Endometrial microvascular endothelial cells (primary cell): ENCODE measurements around a stretch of chr1.

DNA sequence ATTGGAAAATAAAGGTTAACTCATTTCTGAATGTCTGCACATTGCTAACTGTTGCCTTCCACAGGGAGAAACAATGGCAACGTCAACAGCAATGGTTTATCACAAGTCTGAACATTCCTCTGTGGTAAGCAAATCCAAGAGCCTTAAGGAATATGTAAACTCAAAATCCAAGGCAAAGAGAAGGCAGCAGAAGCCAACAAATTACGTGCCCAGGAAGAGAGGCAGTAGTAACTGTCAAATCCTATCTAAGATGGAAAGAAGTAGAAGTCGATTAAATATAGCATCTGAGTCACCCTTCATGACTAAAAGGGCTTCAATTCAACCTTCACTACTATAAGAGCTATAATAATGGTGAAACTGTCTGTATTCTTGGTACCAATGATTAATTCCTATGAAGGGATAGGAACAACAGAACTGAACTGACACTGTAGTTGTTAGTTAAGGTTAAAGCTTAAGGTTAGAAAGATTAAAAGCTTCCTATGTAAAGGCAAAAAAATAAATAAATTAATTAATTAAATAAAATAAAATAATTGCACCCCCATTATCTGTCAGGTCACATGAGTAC lies 19.1 kb downstream of the FYB2 start:
- RAMPAGE, long total RNA, result no peak

DNA sequence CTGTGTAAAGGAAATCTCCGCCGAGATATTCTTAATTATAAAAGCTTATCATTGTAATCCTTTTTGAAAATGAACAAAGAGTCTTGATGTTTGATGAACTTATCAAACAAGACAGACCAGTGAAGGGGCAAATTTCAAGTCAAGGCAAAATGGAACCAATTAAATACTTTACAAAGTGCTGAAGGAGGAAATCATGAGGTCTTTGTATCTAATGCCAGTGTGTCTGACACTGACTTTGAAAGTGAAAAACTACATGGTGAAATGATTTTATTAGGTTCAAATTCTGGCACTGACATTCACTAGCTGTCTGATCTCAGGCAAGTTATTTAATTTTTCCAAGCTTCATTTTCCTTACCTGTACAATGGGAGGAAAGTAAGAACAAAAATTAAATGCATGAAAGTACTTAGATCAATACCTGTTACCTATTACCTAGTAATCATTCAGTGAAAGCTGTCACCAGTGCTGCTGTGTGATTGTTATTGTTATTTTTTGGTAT lies 1.4 kb downstream of the C8A start:
- RAMPAGE, long total RNA, result no peak

- RAMPAGE, long total RNA, result no peak
Observed at GRCh38 chr1:56907748-56908917, 53.5 kb downstream of the C8A start.

DNA sequence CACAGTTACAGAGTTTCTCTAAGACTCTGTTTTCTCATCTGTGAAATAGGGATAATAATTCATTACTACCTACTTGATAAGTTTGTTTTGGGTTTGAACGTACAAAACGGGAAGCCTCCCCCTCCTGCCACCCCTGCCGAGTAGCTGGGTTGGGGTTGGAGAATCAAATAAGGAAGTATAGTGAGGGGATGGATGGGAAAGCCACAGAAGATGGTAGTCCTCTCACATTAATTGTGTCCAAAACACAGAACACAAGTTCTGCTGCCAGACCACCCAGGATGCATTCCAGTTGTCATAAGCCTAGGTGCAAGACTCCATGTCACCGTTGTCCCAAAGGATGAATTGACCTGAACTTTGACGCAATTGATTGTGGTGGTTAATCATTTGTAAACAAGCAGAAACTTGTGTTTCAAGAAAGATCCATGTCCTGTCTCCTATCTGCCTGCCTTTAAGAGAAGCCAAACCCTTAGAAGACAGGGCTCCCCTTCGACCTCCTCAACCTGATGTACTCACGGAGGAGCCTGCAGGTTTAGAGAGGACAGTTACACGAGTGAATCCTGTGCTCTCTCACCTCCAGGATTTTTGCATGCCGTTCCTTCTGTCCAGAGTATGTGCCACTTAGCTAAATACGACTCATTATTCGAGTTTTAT lies 2.0 kb upstream of the C8B start:
- RAMPAGE, long total RNA, result no peak

- RAMPAGE, long total RNA, result no peak
Observed at GRCh38 chr1:57957421-57957923, 533.6 kb upstream of the DAB1 start.

DNA sequence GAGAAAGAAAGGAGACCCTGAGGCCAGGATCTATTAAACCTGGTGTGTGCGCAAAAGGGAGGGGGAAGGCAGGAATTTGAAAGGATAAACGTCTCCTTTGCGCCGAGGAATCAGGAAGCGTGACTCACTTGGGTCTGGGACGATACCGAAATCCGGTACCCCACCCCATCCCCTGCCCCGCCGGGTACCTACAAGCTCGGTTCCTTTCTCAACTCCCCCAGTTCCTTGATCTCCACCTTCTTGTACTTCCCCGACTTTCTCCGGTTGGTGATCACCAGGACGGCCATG lies 1.1 kb downstream of the TACSTD2 start:
- RAMPAGE, long total RNA, result no peak

DNA sequence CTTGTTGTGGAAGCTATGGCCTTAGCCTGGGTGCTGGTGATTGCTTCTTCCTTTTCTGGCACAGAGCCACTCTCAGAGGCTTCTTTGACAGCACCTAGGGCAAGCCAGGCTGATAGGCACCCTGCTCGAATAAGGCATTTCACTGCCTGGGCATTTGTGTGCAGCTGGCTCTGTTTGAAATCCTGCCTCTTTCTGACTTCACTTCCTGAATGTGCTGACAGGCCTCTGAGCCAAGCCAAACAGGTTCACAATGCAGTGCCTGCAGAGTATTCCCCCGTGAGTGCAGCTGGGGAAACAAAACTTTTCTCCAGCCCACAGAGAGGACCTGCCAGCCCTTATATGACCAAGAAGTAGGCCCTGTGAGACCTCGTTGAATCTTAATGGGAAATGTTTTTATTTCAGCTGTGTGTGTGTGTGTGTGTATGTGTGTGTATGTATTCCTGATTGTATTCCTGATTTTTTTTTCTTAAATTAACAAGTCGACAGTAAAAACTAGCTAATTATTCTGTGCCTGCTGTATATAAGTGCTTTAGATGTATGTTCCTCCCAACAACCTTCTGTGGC lies 10.4 kb downstream of the JUN start:
- RAMPAGE, long total RNA, result no peak

DNA sequence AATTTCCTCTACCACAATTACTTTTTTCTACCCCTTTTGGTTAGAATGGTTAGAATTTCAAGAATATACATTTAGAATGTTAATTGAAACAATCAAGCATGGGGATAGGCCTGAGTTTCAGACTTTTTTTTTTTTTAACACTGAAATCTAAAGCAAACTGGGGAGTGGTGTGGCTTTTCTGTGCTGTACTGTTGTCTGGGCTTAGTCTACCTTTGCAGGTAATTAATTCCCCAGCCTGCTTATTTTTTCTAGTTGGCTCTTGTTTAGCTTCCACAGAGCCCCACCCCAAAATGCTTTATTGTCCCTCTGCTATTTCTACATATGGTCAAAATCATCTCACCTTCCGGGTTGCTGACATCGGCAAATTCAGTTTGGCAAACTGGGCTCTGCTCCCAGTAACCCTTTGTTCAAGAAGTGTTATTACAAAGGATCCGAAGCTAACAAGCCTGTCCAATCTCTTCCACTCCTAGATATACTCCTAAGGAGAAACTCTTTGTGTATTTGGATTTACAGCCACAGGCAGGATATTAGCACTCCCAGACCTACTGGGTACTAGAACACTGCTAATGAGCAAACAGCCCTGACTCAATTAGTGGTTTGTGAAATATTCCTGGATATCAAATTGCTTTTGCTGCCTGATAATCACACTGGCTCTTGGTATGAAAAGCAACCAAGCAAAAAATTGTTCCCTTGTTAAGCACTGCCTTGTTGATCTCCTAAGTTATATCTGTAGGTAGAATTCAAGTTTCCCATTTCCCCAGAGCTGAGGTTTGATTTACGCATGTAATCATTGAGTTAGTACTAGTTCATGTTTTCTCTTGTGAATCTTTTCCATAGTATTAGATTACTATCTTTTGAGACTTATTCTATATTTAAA lies 4.0 kb downstream of the JUN start:
- RAMPAGE, long total RNA, result no peak

DNA sequence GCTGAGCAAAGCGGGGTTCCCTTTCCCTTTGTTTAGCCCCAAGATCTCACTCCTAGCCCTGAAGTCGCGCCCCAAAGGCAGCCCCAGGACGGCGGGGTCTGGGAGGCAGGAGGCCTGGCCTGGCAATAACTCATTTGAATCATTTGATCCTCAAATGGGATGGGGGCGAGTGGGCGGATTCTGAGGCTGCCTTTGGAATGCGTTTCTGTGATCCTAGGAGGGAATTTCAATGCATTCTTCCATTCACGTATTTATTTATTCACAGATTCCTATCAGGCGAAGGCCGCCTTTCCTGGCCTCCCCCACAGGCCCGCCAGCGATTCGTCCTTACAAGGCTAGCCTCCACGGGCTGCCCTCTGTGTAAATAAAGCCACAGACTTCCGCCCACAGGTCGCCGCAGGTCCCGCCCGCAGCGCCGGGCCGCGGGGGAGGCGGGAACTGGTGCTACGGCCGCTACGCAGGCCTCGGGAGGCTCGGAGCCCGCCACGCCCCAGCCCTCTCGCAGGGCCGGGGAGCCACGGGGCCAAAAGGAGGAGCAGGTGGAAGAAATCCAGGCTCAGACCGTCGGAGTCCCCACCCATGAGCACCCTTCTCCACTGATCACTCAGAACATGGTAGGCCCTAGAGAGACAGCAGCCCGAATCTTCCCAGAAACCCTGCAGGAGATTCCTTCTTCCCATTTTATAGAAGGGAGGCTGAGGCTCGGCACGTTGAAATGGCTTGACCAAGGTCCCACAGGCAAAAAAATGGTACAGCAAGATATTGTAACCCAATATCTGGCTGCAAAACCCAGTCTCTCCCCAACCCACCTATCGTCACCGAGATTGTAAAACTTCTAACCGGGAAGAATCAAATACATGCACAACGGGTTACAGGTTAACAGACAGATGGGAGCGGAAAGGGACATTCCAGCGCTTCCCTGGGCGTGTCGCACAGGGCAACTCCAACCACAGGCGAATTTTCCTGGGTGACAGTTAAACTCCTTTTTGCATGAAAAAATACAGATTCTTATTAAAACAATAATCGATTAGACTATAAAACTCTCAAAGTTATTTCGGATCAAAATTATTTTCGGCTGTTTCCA lies 31.5 kb upstream of the JUN start:
- RAMPAGE, long total RNA, result no peak

DNA sequence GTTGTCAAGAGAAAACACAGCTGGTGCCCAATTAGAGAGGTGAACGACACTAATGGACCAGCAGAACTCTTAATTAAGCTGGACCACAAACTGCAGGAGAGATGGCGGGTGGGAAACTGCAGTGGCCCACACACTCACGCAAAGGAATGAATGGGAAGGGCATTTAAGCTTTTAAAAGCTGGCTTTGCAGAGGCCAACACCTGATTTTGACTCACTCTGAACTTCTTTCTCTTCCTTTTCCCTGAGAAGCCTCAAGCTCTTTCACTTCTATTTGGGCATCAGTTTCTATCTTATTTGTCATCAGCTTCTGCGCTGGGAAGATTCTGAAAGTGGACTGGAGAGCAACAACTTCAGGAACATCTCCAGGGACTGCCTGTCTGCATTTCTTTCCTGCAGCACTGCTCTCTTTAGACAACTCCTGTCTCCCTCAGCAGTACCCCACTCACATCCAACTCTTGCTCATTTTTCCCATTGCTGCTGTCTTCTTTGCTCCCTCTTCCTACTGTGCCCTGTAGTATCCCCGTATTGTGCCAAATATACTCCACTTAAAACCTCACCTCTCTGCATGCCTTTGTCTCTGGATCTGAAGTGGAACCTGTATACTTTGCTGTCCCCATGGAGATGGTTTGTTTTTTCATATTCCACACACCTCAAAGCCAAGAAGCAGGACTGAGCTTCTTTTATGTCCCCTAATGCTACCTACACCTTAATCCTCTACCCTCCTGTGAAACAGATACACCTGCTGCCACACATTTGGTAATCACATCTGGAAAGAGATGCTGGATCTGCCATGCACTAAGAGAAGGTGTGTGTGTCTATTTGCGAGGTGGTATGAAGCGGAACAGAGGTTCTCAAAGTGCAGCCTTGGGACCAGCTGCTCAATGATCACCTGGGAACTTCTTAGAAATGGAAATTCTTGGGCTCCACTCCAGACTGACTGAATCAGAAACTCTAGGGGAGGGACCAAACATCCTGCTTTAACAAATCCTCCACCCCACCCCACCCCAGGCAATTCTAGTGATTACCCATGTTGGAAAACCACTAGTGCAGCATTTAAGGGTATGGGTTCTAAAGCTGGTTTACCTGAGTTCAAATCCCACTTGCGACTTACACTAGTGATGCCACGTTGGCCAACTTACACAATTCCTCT lies 143.5 kb upstream of the JUN start:
- RAMPAGE, long total RNA, result no peak

GRCh38 chr1:58941669-58942079 lies 157.8 kb upstream of the JUN start:
- RAMPAGE, long total RNA, result no peak

- RAMPAGE, long total RNA, result no peak
Observed at GRCh38 chr1:59020091-59020867, 236.4 kb upstream of the JUN start.

GRCh38 chr1:59506818-59507377 lies 210.0 kb downstream of the FGGY start:
- RAMPAGE, long total RNA, result no peak

DNA sequence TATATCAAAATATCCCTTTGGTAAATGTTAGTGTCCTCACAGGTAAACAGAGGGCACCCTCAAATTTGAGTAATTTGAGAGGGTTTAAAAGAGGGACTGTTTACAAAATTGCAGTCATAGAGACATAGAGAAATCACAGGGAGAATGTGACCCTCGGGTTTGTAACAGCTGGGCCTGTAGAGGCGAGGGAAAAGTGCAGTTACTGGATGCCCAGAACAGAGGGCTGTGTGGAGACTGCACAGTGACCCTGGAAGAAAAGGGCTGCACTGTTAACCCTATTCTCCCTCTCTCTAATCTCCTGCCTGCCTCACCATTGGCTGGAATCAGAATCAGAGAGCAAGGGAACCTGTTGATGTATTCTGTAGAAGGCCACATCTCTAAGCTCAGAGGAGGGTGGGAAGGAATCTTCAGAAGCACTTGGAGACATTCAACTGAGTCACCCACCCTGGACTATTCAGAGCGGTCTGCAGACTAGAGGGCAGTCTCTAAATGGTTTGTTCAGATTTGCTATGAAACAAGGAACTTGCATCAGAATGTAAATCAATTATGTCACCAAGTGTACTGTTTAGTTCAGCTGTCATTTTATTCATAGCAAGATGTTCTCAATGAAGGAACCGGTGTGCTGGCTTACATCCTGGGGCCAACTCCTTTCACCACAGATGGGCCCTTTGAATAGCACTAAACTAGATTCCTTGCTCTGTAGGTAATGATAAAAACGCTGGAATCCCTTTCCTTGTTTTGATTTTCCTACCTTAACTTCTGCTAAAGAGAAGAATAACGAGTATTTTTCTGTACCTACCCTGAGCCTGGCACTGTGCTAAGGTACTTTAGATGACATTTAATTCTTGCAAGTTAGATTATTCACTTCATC lies 132.2 kb upstream of the HOOK1 start:
- RAMPAGE, long total RNA, result no peak

DNA sequence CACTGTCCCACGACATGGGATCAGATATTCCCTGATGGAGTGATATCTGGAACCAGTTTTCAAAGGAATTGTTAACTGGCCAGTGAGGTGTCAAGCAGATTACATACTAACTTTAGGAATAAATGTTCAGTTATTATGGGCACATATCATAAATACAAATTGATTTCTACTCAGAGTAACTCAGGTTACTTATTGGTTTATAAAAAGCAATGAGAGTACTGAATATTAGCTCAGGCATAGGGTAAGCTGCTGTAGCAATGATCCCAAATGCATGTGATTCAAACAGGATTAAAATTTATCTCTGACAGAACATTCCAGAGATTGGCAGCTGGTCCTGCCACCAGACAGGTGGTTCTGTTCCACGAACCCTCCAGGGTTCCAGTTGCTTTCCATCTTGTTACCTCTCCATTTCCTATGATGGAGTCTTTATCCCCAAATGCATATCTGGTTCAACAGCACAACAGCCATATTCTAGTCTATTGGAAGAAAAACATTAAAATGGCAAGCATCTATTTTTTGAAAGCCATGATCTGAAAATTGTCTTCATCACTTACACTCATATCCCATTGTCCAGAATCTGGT lies 10.3 kb upstream of the CYP2J2 start:
- RAMPAGE, long total RNA, result no peak

DNA sequence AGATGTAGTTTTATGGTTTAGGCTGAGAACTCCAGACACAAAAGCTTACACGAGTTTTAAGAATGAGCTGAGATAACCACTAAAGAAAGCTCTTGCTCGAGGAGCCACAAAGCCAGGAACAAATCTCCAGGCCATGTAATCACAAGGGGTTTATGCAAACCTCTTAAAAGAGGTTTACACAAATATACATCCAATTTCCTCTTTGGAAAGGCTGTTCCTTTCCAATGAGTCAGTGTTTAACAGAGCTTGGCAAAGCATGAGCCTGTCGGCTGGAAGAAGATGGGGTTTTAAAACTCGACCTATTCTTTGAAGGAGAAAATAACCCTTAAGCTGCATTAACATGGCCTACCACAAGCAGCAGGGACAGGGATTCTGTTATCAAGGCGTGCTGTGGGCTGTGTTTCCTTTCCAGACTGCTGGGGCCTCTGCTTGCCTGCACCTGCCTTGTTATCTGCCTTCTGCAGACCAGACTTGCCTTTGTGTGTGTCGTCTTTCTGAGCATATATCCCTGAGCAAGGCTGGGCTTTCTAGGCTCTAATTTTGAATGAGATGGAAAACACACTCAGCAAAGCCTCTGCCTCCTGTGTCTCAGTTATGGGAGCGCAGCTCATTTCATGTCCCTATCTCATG lies 40.6 kb upstream of the CYP2J2 start:
- RAMPAGE, long total RNA, result no peak

- RAMPAGE, long total RNA, result no peak
Observed at GRCh38 chr1:60274741-60275136, 201.2 kb upstream of the C1orf87 start.

GRCh38 chr1:60856838-60857124 lies 225.6 kb upstream of the NFIA start:
- RAMPAGE, long total RNA, result no peak

DNA sequence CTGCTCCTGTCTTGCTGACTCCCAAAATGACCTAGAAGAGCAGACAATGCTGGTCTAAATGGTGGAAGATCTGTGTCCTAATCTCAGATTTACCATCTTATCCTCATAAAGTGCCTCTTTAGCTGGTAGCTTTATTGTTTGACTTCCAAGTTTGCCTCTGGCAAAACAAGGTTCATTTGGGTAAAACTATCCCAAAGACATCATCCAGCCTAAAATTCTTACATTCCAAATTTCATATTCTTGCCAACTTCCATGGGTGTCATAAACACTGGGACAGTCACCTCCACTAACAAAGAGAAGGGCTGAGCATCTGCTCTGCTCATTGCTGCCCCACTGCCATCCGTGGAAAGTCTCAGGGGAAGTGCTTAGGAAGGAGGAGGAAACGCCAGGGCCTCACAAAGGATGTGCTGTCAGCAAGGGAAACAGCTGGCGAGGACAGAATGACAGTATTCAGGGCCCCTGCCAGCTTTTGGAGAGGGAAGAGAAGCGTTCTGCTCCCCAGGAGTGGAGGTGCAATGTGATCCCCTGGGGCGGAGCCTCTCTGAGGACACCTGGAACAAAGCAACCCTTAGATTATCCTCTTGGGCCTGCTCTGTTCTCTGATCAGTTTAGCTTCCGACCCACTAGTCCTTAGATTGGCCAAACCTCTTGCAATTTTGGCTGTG lies 170.5 kb upstream of the NFIA start:
- RAMPAGE, long total RNA, result no peak

DNA sequence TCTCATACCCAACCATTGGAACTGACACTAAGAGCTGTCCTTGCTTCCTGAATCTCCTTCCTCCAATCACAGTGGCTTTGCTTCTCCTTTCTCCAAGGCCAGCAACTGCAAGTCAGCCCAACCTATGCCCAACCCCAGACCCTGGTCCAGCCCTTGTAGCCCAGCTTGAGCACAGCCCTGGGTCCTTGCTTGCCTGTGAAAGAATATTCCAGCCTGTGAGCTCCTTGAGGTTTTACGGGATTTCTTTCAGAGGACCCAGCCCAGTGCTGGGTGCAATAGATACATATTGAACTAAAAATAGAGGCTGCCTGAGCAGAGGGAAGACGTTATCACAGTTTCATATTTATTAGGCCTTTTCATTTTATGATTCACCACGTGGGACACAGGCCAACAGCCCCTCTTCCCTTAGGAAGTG lies 92.6 kb upstream of the NFIA start:
- RAMPAGE, long total RNA, result no peak